ENCODE results near the genes CCR7, KRTAP1-5 and KRTAP2-1.

- RRBS = no CpG with 5 or more reads among the region's 21 CpGs
These were observed 28.6 kb downstream of the CCR7 start for GRCh38 chr17:40536272-40537470.

- RRBS = no CpG with 5 or more reads among the region's 13 CpGs
These were observed 23.1 kb downstream of the CCR7 start for GRCh38 chr17:40542105-40542583.

DNA sequence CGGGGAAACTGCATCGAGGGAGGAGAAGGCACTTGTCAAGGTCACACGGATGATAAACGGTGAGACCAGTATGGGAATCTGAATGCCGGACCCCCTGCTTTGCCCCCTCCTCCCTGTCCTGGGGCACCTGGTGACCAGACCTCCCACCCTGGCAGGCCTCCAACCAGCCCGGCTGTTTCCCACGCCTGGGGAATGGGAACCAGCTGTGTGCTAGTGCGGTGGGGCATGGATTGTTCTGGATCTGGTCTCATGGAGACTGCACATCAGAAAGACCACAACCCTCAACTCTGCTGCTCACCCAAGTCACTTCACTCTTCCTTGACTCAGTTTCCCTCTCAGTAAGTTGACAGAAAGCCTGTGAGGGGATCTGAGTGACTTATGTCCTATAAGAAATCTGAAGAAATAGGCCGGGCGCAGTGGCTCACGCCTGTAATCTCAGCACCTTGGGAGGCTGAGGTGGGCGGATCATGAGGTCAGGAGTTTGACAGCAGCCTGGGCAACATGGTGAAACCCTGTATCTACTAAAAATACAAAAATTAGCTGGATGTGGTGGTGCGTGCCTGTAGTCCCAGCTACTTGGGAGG is 21.6 kb downstream of the CCR7 start:
- RRBS = 67% methylated on average over 2 of the region's 13 CpGs

DNA sequence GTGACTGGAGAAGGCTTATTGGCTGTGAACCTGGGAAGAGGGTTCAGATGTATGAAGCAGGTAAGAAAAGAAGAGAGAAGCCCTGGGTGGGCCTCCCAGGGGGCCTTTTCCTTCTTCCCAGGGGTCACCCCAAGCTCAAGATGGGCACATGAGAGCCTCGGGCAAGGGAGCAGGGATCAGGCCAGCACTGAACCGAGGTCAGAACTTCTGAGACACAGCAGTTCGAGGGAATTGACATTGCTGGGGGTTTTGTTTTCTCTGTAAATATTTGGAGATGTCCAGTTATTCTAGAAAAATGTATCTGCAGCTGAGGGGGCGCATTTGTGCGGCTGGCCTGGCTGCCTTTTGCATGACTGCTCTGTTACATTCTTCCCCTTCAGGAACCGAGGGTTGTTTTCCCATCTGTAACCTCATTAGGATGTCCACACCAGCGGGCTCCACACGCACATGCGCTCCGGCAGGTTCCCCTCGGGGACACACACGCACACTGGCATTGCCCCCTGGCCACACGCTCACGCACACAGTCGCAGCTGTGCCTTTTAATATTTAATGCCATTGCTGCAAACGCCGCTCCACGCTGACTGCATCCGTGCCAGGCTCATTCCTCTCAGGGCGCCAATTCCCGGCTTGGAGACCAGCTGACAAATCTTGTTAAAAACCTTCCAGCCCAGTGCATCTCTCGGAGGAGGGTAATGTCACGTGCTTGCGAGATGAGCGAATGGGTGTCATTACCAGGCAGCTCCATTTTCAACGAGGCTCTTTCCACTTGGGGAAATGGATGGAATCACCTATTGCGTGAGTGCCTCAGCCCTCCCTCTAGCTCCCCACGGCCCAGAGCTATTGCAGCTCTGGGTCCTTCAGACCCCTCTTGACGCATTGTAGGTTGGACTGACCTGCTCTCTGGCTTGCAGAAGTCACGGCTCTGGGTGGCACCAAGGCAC is 13.2 kb downstream of the CCR7 start:
- RRBS = no CpG with 5 or more reads among the region's 30 CpGs

GRCh38 chr17:40565346-40565727 is at the start of gene CCR7:
TSS of gene CCR7 (minus strand) at chr17:40565472.
- RRBS = no CpG with 5 or more reads among the region's 7 CpGs

DNA sequence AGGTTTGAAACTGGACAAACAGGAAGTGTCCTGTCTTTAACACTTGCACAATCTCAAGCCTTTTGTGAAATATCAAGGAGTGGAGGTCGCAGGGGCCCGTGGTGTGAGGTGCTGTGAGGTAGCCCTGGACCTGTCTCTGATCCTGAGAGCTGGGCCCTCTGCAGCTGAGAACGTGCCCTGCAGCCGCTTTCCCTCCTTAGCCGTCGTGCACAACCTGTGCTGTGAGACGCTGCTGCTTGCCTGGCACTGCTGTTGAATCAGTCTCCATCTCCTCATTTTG is 29.9 kb downstream of the SMARCE1 start:
- RRBS = no CpG with 5 or more reads among the region's 7 CpGs

DNA sequence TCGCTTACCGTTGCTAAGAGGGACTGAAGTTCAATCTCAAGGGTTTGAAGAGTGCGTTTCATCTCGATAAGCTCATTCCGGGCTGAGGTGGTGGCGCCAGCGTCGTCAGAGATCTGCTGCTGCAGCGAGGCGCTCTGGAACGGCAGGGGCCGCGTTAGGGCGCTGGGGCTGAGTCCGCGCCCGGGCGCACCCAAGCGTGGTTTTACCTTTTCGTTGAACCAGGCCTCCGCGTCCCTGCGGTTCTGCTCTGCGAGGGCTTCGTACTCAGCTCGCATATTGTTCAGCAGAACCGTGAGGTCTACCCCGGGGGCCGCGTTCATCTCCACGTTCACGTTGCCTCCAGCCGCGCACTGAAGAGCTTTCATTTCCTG is 2.9 kb downstream of the KRT27 start:
- RRBS = 84% methylated on average over 10 of the region's 34 CpGs

GRCh38 chr17:40819495-40819836 is 2.9 kb downstream of the KRT10 start:
- RRBS = no CpG with 5 or more reads among the region's 8 CpGs

- RRBS = no CpG with 5 or more reads among the region's 9 CpGs
These were observed 2.2 kb downstream of the KRT10 start for GRCh38 chr17:40820125-40820698.

- RRBS = no CpG with 5 or more reads among the region's 2 CpGs
These were observed 16.5 kb downstream of the KRT12 start for GRCh38 chr17:40850648-40850890.

- RRBS = no CpG with 5 or more reads among the region's 2 CpGs
These were observed 1.0 kb downstream of the KRT20 start for GRCh38 chr17:40883942-40884471.

DNA sequence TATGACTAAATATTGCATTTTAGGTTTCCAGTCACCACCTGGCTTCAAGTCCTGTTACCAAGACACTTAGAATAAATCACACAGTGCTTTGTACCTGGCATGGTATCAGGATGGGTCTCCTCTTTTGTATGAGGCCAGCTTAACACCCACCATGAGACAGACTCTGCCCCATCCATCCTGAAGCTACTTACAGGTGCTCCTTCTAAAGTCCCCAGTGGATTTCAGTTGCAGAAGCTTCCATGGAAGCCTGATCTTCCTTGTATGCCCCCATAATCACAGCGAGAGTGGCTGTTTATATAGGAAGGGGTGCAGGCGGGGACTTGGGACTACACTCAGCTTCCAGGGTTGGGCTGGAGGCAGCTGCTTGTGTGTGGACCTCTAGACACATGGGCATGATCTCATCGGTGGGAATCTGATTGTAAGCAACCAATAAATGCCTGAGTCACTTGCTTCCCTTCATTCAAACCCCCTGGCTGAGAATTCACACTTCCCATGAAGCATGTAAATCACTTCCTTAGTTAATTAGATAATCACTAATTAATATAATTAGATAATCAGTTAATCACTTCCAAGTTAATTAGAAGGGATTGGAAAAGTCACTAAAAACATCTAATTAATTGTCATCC is 980 bp upstream of the KRT20 start:
- RRBS = no CpG with 5 or more reads among the region's 3 CpGs

GRCh38 chr17:40904578-40904987 is 19.5 kb upstream of the KRT20 start:
- RRBS = no CpG with 5 or more reads among the region's 3 CpGs

DNA sequence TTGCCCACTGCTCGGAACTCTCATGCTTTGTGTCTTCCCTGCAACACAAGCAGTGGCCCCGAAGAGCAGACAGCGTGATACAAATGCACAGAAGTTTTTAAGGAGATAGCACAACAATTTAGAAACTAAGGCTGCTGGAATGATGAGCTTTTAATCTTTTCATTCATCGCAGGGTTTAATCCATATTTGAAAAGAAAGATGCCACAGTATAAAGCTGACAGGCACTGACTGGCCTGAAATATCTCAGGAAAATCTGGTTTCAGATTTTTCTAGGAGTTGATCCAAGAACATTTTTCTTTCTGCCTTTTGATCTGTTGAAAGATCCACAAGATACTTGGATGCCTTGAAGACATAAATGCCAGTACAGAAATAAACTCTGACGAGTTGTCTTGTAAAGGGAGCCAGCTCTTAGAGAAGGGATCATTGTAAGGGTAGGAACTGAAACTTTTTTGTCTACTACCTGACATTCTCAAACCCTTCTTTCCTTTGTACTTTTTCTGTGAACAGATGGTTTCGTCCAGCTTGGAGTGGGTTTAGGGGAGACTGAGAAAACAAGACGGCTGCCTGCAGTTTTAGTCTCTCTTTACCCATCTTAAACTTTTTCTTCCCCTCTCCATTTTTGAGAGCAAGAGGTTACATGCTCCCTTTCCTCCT is 25.4 kb upstream of the KRT20 start:
- RRBS = no CpG with 5 or more reads among the region's 7 CpGs

GRCh38 chr17:41027133-41027413 is at the start of gene KRTAP1-5:
TSS of gene KRTAP1-5 (minus strand) at chr17:41027208.
- RRBS = no CpG with 5 or more reads among the region's 2 CpGs

GRCh38 chr17:41047177-41047519 is at the start of gene KRTAP2-1:
TSS of gene KRTAP2-1 (minus strand) at chr17:41047316.
- RRBS = 14% methylated on average over 1 of the region's 7 CpGs

- RRBS = 2% methylated on average over 8 of the region's 15 CpGs
These were observed 1.0 kb downstream of the KRT19 start for GRCh38 chr17:41527123-41527452.

DNA sequence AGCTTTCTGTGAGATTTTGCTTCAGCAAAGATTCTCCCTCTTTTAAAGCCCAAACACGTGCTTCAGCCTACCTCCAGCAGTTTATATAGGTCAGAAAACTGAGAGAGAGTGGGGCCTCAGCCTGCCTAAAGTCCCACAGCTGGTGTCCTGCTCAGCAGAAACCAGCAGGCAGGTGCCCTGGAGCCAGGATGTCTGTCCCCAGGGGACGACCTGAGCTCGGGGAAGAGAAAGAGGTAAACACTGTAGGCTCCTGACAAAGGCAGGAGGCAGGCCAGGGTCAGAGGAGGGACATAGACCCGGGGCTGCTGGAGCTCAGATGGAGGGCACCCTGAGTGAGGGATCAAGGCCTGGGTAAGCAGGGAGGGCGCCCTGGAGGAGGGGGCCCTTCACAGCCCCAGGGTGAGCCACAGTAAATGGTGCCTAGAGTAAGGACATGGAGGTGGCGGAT is 12.2 kb upstream of the KRT19 start:
- RRBS = no CpG with 5 or more reads among the region's 6 CpGs

- RRBS = no CpG with 5 or more reads among the region's 5 CpGs
These were observed 1.9 kb downstream of the KRT14 start for GRCh38 chr17:41584706-41585244.